Skin of body (tissue), 2 donors: Measurements from ENCODE around the genes CXCR1, ARPC2 and GPBAR1.

DNA sequence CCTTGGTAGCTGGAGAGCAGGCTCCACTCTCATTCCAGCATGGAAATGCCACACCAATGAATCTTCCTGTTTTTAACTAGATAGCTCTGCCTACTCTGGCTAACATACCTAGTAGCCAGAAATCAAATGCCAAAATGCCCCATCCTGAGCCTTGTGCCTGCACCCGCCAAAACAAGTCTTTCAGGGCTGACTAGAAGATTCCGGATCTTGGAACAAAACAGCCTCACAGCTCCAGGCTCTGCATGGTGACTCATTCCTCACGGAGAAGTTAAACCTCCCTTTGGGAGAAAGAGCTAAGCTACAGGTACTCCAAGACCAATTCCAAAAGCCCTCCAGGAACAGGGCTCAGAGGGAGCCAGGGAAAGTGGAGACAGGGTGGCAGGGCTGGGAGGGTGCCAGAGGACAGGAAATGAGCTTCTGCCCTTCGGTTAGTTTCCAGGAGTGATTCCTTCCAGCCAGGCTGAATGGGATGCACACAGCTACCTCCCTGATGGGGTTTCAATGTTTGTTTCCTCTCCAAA is 295.7 kb downstream of the TNS1 start:
- RAMPAGE, long total RNA: no peak

GRCh38 chr2:217756374-217757088 is 246.3 kb downstream of the TNS1 start:
- RAMPAGE, long total RNA: no peak

- RAMPAGE, long total RNA: no peak
These were observed 189.5 kb downstream of the TNS1 start for GRCh38 chr2:217813023-217814036.

DNA sequence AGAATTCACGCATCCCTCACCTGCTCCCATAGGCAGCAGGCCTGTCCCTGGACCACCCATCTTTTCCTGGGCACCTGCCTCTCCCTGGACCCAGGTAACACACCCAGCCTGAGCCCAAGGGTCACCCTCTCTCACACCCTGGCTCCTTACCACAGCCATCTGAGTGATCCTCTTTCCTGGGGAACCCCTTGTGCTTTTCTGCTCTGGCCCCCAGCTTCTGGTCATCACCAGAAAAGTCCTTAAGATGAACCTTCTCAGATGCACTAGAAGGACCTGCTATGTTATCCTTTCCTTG is 161.2 kb downstream of the TNS1 start:
- RAMPAGE, long total RNA: no peak

DNA sequence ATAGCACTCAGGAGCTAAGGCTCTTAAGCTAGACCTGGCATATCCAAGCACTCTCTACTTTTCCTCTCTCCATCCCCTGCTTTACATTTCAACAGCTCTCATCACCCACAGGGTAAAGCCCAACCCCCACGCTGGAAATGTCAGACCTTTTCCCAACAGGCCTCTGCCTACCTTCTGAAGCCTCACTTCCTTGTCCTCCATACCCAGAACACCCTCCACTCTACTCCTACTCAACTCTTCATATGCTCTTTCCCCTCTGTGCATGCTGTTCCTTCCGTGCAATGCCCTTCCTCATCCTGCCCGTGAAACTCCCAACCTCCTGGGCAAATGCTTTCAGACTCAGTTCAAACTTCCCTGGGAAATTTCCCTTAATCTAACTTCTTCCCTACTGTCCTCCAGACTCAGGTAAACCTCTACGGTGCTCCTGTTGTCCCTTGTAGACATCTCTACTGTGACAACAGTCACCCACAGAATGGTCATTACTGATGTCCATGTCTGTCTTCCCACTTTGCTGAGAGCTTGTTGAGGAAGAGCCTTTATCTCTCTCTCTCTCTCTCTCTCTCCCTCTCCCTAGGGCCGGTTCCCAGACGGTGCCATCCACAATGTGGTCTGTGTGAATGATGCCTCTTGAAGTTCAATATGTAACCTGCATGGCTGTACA is 147.6 kb downstream of the TNS1 start:
- RAMPAGE, long total RNA: no peak

DNA sequence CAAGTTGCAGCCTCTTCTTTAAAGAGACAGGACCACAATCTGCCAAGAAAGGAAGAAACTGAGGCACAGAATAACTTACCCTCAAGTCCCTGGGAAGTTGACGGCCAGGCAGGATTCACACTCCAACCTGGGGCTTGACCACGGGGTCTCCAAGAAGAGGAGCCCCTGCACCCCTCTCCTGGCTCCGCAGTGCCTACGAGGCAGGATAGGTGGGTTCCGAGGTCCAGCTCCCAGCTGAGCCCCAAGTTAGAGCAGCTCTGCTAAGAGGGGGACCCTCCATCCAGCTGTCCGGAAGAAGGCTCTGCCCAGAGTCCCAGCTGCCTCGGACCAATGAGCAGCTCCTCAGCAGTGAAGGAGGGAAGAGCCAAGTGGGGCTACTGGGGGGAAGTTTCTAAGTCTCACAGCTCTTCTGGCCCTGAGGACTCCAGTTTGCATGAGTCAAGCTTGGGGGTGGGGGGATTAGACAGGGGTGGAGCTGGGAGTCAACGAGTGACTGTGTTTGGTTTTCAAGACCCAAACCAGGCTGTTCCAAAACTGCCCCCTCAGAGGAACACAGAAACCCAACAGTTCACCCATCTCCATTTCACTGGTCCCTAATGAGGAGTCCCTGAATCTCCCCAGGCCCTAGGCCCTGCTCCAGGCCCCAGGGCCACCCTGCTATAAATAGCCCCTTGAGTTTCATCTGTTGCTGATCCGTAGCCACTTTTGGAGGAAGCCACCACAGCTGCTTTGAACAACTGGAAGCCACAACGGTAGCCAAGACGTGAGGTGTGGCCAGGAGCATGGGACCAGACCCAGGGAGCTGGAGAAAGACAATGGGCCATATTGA is 101.0 kb downstream of the TNS1 start:
- RAMPAGE, long total RNA: no peak

DNA sequence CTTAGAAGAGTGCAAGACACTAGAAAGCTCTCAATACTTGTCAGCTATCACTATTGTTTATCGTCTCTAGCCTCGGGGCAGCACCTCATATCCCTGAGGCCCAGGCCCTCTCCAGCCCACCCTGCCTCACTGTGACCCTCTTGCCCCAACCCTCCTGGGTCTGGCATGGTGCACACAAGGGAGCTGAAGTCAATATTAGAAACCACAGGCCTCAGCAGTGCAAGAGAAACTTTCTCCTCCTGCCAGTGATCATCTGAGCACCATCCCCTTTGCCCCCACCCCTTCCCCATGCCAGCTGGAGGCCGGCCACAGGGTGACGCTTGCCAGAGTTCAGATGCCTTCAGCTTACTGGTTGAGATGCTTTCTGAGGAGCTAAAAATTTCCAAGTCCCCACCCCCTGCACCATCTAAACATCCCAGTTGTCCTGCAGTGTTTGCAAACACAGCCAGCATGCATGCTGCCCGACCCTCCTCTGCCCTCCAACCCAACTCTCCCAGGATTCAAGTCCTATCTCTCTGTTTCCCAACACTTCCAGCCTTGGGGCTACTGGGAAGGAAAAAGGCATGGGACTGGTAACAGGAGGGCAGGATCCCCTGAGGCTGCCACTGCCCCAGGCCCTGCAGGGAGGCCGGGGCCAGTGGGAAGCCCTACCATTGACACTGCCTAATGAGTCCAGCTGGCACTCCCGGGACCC is 92.7 kb downstream of the TNS1 start:
- RAMPAGE, long total RNA: no peak

- RAMPAGE, long total RNA: no peak
These were observed 67.3 kb downstream of the TNS1 start for GRCh38 chr2:217935452-217935921.

- RAMPAGE, long total RNA: no peak
These were observed 66.6 kb downstream of the TNS1 start for GRCh38 chr2:217936125-217936662.

GRCh38 chr2:217943232-217944449 is 59.2 kb downstream of the TNS1 start:
- RAMPAGE, long total RNA: no peak

DNA sequence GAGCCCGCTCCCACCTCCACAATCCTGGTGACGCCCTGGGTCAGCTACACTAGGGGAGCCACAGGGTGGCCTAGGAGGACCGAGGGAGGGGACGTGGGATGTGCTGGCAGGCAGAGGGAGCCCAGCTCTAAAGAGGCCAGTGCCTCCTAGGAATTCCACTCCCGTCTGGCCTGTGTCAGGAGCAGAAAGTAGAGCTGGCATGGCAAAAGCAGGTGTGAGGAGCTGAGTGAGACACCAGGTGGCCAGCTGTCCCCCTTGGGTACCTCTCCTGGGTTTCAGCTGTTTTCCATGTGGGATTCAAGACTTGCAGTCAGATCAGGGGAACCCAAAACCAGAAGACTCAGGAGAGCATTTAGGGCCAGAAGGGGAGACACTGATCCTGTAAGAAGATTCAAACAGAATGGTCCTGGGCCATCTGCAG is 49.1 kb downstream of the TNS1 start:
- RAMPAGE, long total RNA: no peak

DNA sequence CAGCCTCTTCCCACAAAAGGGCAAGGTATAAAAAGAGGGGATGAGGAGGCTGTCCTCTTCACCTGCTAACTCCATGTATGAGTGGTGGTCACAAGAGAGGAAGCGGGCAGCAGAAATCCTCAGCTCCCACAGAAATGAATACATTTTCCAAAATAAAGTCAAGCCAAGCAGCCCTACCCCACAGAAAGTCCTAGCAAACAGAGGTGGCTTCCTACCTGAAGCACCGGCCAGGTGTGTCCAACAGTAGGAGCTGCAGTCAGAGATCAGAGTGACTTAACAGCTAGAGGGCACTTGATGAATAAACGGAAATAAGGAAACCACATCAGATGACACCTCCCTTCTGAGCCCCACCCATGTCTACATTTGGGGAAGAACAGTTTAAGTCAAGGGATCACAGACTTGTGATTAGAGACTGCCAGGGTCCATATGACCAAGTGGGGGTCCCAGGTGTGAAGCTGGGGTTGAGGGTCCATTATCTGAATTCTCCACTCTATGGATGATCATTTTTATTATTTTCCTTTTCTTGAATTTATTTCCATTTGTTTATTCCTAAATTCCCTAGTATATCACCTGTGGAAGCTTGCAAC is at the start of gene CXCR1:
Gene CXCR1 (minus strand): TSS at position 270 of the 587 bp plus-strand sequence.
- RAMPAGE, long total RNA: no peak

- RAMPAGE, long total RNA: no peak
These were observed at the start of gene ARPC2 for GRCh38 chr2:218216888-218217952. ARPC2 (plus strand) TSS chr2:218217189.

DNA sequence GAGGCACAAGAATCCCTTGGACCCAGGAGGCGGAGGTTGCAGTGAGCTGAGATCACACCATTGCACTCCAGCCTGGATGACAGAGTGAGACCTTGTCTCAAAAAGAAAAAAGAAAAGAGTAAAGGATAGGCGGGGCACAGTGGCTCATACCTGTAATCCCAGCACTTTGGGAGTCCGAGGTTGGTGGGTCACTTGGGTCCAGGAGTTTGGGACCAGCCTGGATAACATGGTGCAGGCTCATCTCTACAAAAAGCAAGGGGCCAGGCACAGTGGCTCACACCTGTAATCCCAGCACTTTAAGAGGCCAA is 14.4 kb upstream of the GPBAR1 start:
- RAMPAGE, long total RNA: no peak

- RAMPAGE, long total RNA: no peak
These were observed at the start of gene GPBAR1 for GRCh38 chr2:218260589-218261355. GPBAR1 (plus strand) TSS chr2:218261015.

- RAMPAGE, long total RNA: no peak
These were observed 839 bp downstream of the GPBAR1 start for GRCh38 chr2:218261521-218262186.

- RAMPAGE, long total RNA: no peak
These were observed 5.0 kb downstream of the PNKD start for GRCh38 chr2:218275170-218275928.

DNA sequence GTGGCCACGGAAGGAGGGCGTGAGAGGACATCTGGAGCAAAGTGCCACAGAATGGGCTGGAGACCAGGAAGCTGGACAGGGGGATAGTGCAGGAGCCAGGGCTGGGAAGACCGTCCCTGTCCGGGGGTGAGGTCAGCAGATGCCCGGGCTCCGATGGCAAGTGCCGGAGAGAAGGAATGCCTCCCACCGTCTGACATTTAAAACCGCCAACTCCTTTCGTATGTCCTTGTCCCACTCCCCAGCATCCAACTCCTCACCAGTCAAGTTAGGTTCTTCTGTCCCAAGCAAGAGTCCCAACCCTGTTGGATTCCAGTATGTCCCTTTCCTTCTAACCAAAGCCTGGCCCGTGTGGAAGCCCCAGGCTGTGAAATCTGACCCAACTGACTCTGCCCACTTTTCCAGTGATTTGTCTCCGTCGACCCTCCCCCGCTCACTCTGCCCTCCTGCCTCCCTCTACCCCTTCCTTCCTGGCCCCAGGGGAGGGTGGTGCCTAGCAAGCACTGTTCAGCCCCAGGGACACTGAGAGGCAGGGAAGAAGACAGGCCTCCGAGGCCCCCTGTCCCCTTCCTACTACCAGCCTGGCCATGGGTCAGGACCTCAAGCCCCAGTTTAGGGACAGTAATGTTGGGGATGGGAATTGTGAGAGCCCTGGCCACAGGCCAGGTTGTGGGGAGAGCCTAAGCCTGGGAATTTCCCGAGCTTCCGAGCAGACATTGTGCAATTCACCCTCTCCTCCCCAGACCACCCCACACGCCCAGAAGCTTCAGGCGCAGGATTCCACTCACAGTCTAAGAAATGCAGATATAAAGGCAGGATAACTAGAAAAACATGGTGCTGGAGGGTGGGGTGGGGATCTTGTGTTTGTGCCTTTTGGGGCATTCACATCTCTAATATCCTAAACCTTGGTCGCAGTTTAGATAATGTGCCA is 31.6 kb upstream of the TMBIM1 start:
- RAMPAGE, long total RNA: no peak

DNA sequence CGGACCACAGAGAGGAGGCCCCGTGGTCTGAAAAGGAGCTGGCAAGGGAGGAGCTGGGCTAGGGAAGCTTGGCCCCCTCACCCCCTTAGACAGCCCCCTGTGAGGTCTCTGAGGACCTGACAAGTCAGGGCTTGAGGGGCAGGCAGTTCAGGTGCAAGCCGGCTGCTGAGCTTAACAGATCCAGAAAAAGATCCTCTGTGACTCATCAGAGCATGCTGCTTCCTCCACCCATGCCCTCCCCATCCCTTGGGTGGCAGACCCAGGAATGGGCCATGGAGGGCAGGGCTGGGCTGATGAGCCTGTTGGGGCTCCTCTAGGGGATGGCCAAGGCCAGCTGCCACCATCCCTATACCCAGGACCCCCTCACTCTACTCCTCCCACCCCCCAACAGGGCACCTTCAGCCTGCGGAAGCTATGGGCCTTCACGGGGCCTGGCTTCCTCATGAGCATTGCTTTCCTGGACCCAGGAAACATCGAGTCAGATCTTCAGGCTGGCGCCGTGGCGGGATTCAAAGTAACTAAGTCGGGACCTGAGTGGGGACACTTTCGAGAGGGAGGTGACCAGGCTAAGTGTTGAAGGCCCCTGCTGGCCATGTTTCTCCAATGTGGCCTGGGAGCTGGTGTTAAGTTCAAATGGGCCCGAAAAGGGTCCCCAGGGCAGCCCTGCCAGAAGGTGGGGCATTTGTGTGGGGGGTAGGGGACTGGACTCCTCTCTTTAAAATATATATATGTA is 1.9 kb downstream of the SLC11A1 start:
- RAMPAGE, long total RNA: no peak

DNA sequence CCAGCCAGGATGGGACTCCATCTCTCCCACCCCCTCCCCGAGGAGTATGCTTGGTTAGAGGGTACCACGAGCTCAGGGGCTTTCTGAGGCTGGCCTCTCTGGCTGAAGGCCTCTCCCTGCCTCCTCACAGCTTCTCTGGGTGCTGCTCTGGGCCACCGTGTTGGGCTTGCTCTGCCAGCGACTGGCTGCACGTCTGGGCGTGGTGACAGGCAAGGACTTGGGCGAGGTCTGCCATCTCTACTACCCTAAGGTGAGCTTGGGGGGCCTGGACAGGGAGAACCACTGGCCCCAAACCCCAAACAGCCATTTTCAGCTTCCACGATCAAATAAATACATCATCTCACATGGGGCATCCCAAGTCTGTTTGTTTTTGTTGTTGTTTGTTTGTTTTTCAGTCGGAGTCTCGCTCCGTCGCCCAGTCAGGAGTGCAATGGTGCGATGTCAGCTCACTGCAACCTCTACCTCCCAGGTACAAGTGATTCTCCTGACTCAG is 3.0 kb downstream of the SLC11A1 start:
- RAMPAGE, long total RNA: no peak